Frontal cortex (tissue), 2 donors: ENCODE measurements around the gene ENDOV.

GRCh38 chr17:79834371-79835226, 4.6 kb downstream of the CBX4 start:
- RAMPAGE, long total RNA = no peak

GRCh38 chr17:79835227-79835913, 3.9 kb downstream of the CBX4 start:
- RAMPAGE, long total RNA = no peak

- RAMPAGE, long total RNA = no peak
These were observed 2.5 kb upstream of the CBX4 start for GRCh38 chr17:79841402-79842504.

GRCh38 chr17:79933876-79934189, 94.6 kb upstream of the CBX4 start:
- RAMPAGE, long total RNA = no peak

- RAMPAGE, long total RNA = no peak
These were observed 96.2 kb upstream of the CBX4 start for GRCh38 chr17:79935348-79935845.

GRCh38 chr17:79977882-79978466, 57.7 kb downstream of the TBC1D16 start:
- RAMPAGE, long total RNA = no peak

DNA sequence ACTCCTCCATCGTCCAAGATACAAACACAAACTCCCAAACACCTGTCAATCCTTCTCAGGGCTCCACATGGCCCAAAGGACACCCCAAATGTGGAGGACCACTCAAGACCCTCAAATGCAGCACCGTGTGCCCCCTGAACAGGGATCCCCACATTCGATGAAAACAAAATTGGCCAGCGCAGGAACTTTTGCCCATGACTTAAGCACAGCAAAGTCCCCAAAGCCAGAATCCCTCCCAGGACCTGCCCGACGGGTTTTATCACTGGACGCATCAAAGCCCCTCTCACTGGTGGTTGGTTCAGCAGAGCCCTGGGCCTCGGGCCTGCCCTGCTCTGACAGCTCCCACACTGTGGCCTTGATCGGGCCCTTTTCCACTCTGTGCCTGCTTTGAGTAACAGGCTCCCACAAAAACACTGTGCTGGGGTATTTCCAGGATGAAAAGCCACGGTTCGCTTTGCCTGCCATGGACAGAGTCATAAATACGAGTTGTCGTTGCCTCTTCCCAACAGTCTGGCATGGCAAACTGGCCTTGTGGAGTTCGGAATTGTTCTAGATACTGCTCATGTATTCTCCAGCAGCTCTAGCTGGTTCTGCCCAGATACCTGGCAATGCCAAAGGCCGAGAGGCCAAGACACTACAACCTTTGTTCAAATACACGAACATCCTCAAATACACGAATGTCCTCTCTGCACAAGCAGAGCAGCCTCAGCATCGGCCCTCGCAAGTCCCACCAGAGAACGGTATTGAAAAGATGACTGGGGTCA, 46.4 kb downstream of the TBC1D16 start:
- RAMPAGE, long total RNA = no peak

DNA sequence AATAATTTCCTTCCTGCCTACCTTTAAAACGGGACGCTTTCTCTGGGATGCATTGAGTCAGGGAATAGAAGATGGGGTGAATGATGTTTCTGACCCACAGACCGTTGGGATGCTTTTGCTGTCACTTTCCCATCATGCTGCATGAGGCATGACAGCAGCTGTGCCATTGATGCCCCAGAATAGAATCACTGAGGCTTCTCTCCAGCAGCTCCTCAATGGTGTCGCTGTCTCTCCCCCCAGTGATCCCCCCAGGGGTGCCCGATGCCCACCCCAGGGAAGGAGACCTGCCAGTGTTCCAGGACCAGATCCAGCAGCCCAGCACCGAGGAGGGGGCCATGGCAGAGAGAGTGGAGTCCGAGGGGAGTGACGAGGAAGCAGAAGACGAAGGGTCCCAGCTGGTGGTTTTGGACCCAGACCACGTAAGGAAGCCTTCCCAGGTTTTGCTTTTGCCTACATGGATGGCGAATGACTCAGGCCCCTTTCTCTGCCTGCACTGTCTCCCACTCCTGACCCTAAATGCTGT, 12.0 kb downstream of the CCDC40 start:
- RAMPAGE, long total RNA = no peak

GRCh38 chr17:80104268-80105059, 3.1 kb downstream of the GAA start:
- RAMPAGE, long total RNA = no peak

DNA sequence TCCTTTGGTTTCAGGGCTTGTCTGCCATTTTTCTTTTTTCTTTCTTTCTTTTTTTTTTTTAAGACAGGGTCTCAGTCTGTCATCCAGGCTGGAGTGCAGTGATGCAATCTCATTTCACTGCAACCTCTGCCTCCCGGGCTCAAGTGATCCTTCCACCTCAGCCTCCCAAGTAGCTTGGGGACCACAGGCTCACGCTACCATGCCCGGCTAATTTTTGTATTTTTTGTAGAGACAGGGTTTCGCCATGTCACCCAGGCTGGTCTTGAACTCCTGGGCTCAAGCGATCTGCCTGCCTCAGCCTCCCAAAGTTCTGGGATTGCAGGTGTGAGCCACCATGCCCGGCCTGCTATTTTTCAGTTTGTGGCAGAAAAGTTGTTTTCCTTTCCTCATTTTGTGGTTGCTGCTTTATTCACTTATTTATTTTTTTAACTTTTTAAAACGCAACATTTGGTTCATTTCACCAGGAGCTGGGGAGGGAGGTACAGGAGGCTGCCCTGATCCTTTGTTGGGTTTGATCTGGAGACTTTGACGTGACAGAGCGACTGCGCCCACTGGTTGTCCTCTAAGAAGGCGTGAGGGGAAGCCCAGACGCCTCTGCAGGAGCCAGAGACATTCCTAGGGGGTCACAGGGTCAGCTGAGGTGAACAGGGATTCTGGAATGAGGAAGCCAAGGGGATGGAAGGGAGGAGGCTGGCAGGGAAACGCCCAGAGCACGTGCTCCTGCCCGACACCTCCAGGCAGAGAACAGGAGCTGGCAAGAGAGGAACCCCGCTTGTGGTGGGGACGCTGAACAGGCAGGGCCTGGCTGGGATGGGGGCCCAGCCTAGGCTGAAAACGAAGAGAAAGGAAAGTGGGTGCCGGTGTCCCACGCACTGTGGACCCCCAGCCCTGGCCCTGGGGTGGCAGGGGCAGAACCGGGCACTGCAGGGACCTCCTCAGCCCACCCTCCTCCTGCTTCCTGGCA, 5.4 kb downstream of the CARD14 start:
- RAMPAGE, long total RNA = no peak

- RAMPAGE, long total RNA = no peak
These were observed 2.5 kb upstream of the RNF213 start for GRCh38 chr17:80257849-80258818.

DNA sequence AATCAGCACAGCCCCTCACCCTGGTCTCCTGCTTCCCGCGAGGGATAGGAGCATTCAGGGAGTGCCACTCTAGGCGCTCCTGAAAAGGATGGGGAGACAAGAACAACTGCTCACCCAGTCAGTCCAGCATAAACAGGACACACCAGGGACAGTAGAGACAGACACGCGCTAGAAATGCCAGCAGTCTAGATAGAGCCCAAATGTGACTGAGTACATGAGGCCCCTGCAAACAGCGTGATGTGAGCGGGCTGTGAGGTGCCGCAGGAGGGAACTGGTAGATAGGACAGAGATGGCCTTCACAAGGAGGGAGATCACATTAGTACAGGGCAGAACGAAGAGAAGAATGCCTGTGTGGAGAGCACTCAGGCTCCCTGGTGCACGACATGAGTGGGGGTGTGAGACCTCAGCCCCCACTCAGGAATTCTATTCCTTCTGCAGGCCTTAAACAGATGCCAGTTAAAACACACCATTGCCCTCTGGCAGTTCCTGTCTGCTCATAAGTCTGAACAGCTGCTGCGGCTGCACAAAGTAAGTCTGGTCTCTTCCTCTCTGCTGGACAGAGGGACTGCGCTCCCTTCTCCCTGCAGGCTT, 25.5 kb upstream of the ENDOV start:
- RAMPAGE, long total RNA = no peak

DNA sequence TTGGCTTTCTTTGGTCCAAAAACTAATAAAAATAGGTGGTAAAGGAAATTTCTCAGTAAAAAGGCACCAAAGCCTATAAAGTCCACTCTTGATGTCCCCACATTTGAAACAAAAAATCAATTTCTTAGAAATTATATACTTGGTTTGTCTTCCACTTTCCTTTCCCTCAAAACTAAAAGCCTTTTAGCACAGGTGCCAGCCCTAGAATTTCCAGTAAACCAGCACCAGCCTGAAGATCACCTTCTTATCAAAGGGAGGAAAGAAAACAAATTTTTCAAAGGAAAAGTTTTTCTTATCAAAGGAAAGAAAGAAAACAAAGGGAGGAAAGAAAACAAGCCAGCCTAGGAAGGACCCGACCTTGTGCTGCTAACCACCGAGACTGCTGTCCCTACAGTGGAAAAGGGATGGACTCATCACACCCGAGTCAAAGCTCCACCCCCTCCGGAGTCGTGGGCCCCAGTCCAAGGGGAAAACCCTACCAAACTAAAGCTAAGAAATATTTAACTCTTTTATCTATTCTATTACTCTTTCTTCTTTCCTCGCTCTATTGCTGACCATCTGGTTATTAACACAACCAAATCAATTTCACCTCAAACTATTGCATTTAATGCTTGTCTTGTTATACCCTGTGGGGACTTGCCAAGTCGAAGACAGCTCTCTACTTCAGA, 6.2 kb upstream of the ENDOV start:
- RAMPAGE, long total RNA = no peak

- RAMPAGE, long total RNA = no peak
These were observed at the start of gene ENDOV for GRCh38 chr17:80414932-80415818. TSS of gene ENDOV (plus strand) at chr17:80415167.

DNA sequence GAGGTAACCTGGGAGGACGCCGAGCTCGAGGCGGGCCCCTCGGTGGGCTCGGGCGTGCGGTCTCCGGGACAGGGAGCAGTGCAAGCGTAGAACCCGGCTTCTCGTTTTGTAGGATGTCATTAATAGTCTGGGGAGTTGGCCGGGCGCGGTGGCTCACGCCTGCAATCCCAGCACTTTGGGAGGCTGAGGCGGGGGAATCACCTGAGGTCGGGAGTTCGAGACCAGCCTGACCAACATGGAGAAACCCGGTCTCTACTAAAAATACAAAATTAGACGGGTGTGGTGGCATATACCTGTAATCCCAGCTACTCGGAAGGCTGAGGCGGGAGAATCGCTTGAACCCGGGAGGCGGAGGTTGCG, 832 bp downstream of the ENDOV start:
- RAMPAGE, long total RNA = no peak

DNA sequence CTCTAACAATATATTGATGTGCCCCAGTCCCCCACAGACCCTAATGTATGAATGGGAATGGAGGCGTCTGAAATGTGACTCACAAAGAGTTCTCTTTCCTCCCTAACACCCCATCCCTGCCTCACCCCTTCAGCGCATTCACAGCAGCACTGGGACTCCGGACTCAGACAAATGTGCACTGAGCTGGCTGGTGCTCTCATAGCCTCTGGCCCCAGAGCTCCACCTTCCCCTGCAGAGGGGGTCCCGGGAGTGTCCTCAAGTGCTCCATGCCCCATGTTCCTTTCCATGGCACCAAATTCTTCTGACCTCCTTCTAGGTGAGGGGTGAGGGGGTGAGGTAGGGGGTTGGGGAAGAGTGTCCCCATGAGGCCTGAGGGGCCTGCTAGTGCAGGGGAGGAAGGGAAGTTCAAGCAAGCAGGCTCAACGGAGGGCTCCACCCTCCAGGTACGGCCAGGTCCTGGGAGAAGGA, 20.6 kb downstream of the NPTX1 start:
- RAMPAGE, long total RNA = no peak

DNA sequence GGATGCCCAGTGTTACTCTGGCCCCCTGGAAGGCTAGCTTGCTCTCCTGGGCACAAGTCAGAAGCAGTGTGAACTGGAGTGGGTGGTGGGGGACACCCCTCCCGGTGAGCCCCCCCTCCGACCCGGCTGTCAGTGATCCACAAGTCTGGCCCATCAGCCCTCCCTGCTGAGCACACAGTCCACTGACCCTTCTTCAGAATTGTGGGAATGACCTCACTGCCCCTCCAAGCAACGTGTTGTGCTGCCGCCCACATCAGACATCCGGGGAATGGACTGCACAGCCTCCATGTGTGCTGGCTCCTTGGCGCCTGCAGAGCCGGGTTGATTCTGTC, 20.0 kb downstream of the NPTX1 start:
- RAMPAGE, long total RNA = no peak

DNA sequence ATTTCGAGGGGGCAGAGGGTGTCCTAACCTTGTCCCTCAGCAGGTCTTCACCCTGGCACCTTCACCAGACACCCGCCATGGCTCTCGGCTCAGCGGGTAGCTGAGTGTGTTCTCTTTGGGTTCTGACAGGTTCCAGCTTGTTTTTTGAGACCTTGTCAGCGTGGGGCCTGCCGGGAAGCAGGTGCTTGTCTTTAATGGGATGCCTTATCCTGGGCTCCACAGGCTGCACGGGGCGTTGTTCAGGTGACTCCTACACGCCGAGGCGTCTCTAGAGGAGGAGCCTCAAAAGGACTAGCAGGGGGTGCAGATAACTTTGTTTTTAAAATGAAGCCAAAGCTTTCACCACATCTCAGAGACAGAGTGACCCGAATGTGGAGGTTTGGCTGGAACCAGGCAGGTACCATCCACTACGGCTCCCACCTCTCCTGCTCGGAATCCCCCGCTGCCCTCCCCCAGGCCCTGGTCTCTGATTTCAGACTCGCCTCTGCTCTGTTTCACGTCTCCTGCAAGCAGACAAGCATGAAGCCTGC, 25.1 kb upstream of the NPTX1 start:
- RAMPAGE, long total RNA = no peak

- RAMPAGE, long total RNA = no peak
These were observed 55.3 kb downstream of the RPTOR start for GRCh38 chr17:80599856-80600389.

- RAMPAGE, long total RNA = no peak
These were observed 158.6 kb upstream of the CHMP6 start for GRCh38 chr17:80832878-80833662.